Melanocyte of skin (primary cell): ENCODE measurements around a stretch of chr7.

- CAGE, long polyA plus RNA, 2 experiments, result no peak in any of the 2 experiments
These were observed 175.2 kb downstream of the JAZF1 start for GRCh38 chr7:28005402-28005855.

DNA sequence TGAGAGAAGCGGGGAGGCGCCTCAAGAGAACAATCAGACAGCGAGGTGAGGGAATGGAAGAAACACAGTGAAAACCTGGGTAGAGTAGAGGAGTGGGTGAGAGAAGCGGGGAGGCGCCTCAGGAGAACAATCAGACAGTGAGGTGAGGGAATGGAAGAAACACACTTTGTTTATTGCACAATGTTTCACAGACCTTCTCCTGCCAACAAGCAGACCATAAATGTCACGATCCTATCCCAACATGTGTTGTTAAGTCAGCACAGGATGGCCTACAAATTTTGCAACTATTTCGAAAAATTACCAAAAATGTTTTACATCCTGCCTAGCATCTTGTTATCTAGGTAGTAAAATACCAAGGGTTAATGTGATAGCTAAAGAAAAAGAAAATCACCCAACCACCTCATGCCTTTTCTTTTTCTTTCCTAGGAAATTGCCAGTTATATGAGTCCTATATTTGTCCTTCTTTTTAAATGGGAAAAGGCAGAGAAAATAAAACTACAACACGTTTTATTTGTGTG lies 115.2 kb downstream of the JAZF1 start:
- CAGE, long polyA plus RNA, 2 experiments, result no peak in any of the 2 experiments

DNA sequence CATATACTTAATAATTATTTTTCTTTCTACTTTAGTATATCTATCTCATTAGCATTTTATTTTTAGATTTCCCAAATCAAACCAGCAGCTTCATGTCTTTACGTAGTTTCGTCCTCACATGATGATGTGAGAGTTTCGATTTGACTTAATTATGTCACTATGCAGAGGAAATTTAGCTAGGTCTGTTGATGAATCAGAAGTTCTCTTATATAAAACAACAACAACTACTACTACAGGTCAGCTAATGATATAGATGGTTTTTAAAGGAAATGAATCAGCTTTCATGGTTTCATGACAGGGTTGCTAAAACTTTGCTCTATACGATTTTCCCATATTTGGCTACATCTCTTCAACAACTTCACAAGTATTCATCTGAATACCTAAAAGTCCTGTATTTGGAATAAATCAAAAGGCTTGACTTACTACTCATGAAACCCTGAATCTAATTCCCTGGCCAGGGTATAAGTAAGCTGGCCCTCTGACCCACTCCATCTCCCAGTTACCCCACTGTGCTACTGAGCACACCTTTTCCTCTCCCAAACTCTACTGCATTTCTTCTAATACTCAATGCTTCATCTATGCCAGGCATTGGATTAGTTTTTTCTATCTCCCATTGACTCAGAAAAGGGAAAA lies 28.5 kb downstream of the JAZF1 start:
- CAGE, long polyA plus RNA, 2 experiments, result no peak in any of the 2 experiments

DNA sequence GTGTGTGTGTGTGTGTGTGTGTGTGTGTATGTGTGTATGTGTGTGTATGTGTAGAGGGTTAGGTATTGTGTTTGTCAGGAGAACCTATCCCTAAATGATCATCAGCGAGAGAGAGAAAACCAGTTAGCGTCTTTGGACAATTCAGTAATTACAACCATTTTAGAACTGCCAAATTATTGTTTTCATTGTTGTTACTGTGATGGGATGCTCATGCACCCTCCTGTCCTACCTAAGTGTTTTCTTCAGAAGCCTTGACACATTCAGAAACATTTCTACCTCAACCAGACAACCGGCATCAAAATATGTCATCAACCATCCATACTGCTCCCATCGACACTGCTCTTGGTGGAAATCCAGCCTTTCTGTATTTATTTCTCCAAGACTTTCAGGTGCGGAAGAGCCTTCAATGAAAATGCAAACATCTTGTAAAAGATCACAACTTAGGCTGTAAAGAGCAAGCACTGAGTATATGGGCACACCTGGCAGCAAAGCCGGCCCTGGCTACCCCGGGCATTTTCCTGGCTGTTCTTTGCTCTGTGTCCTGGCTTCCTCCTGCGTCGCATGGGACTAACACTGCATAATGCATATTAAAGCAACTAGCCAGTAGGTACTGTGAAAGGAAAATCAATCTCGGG lies 10.1 kb downstream of the JAZF1 start:
- CAGE, long polyA plus RNA, 2 experiments, result no peak in any of the 2 experiments

DNA sequence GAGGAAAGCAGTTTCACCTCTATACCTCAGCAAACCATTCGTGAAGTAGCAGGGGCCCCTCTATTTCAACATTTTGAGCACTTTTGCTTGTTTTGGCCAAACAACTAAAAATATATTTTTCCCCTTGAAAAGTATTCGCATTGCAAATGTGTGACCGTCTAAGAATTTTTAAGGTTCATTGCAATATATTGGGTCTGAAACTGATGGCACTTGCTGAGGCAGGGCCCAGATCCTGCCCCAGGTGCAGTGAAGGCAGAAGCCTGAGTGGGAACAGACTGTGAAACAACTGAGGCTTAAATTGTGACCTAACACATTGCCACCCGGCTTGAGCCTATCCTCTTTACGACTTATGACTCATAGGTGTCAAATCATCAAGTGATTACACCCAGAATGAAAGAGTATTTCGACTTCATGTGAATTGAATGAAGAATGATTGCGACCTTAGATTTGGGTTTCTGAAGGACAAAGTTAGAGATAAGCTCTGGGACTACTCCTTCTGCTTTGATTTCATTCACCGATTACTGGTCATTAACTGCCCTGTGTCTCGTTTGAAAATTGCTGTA lies 200.9 kb downstream of the CREB5 start:
- CAGE, long polyA plus RNA, 2 experiments, result no peak in any of the 2 experiments

- CAGE, long polyA plus RNA, 2 experiments, result no peak in any of the 2 experiments
These were observed 257.2 kb downstream of the CREB5 start for GRCh38 chr7:28669422-28670013.

DNA sequence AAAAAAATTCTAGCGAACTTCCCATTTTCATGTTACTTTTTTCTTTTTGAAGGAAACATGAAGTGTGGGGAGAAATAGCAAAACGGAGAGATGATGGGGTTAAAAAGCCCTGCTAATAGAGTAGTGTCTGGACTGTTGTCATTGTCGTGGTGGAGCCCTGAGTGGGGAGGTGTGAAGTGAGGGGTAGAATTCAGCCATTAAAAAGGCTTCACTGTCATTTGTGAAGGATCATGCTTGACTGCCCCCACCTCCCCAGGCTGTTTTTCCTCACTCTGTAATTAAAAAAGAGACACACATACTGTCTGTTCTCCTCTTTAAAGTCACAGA lies 272.4 kb downstream of the CREB5 start:
- CAGE, long polyA plus RNA, 2 experiments, result no peak in any of the 2 experiments

GRCh38 chr7:28732029-28732626 lies 226.0 kb downstream of the TRIL start:
- CAGE, long polyA plus RNA, 2 experiments, result no peak in any of the 2 experiments

DNA sequence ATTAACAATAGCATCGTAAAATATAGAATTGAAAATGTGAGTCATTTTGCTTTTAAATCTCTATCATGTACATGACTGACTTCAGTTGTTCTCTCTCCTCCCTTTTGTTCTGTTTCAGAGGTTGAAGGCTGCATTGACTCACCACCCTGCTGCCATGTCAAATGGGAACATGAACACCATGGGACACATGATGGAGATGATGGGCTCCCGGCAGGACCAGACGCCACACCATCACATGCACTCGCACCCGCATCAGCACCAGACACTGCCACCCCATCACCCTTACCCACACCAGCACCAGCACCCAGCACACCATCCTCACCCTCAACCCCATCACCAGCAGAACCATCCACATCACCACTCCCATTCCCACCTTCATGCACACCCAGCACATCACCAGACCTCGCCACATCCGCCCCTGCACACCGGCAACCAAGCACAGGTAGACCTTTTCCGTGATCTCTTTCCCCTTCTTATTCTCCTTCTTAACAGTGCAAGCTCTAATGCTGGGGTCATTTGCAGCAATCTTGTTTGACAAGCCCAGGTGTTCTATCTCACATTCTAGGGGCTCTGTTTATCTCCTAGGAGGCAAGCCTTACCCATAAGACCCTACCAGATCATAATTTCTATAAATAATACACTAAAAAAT lies 153.9 kb downstream of the TRIL start:
- CAGE, long polyA plus RNA, 2 experiments, result no peak in any of the 2 experiments

DNA sequence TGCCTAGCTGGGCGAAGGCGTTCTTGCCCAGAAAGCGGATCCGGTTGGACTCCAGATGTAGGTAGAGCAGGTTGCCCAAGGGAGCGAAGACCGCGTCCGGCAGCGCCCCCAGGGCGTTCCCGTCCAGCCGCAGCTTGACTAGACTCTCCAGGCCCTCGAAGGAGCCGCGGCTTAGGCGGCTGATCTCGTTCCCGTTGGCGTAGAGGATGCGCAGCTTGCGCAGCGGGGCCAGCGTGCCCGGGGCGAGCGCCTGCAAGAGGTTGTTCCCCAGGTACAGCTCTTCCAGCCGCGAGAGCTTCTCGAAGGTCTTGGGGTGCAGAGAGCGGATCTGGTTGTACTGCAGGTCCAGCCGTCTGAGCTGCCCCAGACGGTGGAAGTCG lies 703 bp downstream of the TRIL start:
- CAGE, long polyA plus RNA, 2 experiments, result no peak in any of the 2 experiments

- CAGE, long polyA plus RNA, 2 experiments, result no peak in any of the 2 experiments
These were observed 26.4 kb upstream of the TRIL start for GRCh38 chr7:28984554-28984847.

DNA sequence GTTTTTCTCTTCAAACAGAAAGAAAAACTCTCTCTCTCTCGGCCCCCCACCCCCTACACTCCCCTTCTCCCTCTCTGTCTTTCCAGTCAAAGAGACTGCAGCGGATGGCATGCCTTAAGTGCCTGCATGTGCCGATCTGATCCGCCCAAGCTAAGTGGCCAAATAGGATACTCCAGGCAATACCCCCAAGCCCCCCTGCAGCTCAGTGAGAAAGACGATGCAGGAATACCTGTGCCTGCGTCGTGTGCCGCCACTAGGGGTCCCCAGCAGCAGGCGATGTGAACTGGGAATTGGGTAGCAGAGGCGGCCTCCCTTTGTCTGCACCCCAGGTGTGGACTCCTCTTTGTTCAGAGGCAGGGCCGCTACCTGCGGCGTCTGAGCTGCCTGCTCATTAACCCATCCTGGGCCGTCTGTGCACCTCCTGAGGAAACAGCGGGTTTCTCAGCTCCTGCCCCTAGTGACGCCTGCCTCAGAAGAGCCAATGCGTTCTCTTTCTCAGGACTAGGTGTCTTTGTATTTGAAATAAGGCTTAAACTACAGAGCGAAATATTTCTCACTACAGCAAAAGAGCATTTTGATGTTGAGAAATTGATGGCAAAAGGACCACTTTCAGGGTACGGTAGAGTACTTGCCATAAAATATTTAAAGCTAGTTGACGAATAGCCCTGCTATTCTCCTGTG lies 4.8 kb upstream of the CHN2 start:
- CAGE, long polyA plus RNA, 2 experiments, result no peak in any of the 2 experiments

DNA sequence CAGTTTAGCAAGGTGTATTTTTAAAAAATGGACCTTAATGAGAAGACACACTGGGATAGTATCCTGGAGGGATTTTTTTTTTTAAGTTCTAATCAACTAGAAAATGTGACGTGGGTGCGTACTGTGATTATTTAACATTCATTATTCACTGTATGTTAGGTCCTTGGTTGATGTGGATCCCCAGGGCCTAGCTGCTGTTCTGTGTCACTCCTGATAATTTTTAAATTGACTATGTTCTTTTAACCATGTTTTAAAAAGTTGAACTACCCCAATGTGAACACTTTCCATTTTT lies 1.4 kb upstream of the CHN2 start:
- CAGE, long polyA plus RNA, 2 experiments, result no peak in any of the 2 experiments

DNA sequence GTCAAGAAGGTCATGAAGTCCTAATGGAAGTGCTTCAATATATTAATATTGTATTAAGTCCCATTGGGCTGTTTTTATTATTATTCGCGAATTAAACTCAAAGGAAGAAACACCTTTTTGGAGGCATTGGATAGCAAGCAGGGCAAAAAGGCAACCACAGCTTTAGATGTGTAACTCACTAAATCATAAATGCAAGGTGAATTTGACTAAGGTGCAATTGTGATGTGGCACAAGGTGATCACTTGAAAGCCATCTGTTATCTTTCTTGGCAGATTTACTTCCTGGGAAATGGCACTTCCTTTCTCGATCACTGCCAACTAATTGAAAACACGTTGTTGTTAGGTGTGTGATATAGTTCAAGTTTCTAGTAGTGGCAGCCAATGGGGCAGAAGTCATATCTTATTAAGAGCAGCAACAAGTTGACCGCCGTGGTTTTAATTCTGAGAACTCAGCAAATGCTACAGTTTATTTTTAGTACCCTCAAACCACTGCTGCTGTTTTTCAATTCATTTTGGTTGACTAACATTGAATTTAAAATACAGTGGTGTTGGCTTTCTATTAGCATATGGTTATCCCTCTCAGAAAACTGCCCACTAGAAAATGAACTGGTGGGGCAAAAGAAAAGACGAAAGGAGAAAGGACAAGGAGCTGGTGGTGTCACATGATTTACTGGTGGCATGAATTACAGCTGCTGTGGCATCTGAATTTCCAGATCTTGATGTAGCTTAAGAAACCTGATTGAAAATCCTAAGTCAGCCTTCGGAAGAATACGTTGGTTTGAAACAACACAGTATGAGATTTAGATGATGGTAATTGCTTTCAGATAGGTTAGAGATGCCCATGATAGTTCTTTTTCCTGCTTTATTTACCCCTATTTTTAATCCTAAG lies 1.7 kb downstream of the CHN2 start:
- CAGE, long polyA plus RNA, 2 experiments, result no peak in any of the 2 experiments

GRCh38 chr7:29197379-29198391 lies 3.1 kb downstream of the CHN2 start:
- CAGE, long polyA plus RNA, 2 experiments, result no peak in any of the 2 experiments

DNA sequence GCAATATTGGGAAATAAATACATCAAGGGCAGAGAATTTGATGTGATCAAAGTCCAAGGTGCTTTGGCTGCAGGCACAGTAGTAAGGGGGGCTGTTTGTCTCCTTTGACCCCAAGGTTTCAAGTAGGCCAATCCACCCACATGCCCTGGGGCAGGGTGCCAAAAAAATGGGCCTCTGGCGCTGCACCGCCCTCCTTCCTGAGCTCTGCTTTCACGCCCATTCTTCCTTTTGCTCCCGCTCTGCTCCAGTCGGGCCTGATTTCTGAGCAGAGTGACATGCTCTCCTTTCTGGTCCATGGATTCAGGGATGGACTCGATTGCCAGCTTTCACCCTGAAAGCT lies 34.1 kb downstream of the CHN2 start:
- CAGE, long polyA plus RNA, 2 experiments, result no peak in any of the 2 experiments

- CAGE, long polyA plus RNA, 2 experiments, result no peak in any of the 2 experiments
These were observed 75.5 kb upstream of the PRR15 start for GRCh38 chr7:29488170-29488509.

GRCh38 chr7:29770030-29770613 lies 36.2 kb upstream of the WIPF3 start:
- CAGE, long polyA plus RNA, 2 experiments, result no peak in any of the 2 experiments

DNA sequence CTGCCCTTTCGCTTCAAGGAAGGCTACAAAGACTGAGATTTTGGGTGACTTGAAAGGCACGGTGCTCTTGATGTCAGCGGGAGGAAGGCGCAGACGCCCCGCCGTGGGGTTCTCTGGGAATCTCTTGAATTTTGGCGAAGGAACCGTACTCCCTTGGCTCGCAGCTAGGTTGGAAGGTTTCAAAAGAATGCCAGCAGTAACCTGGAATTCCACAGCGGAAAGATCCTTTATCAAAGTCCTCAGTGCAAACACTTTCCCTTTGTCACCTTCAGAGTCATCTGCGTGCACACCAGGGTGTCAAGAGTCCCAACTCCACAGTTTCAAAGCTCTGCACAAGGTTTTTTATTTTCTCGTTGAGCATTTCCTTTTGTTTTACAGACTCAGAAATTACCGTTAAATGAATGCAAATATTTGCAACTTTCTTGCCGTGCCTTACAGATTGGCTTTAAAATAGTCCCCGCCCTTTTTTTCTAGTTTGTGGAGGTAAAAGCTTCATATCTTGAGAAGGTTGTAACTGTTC lies 864 bp downstream of the PLEKHA8 start:
- CAGE, long polyA plus RNA, 2 experiments, result no peak in any of the 2 experiments

- CAGE, long polyA plus RNA, 2 experiments, result no peak in any of the 2 experiments
These were observed 447 bp upstream of the MTURN start for GRCh38 chr7:30134377-30134701.